Colon Carcinoma Metastatic in the Lung (tissue), 2 donors: ENCODE measurements around a stretch of chr4.

GRCh38 chr4:52660133-52660468 lies 1.0 kb upstream of the USP46 start:
- PRO-cap, 2 experiments: no peak in any of the 2 experiments

DNA sequence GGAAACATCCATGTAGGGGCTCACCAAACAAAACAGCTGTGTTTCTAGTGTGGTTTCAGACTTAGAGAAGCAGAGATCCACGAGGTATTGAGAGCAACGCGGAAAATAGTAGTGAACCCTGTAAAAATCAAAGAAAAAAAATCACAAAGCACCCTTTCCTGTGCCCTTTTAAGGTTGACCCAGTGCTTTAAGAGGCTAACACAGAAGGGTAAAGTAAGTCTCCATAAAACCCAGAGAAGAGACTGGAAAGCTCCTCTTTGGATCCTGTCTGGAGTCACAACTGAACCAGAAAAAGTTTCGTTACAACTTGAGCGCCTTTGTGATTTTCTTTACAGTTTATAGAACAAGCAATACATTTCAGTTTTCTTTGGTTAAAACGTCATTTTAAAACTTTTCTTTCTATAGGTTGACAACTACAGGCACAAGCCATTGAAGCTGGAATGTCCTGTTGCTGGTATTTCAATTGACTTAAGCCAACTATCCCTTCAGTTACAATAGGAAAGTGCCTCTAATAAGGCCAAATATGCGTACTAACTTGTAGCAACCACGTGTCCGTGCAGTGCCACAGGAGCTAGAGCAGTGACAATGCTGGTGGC lies 38.0 kb downstream of the ERVMER34-1 start:
- PRO-cap, 2 experiments: peak in 1 of 2 experiments; most common plus-strand start position 58 of the sequence (in 1)

- PRO-cap, 2 experiments: peak in 2 of 2 experiments; most common plus-strand start chr4:52722559 (in 1); most common minus-strand start chr4:52722281 (in 1)
Observed at GRCh38 chr4:52721688-52723036, 29.1 kb downstream of the ERVMER34-1 start.

DNA sequence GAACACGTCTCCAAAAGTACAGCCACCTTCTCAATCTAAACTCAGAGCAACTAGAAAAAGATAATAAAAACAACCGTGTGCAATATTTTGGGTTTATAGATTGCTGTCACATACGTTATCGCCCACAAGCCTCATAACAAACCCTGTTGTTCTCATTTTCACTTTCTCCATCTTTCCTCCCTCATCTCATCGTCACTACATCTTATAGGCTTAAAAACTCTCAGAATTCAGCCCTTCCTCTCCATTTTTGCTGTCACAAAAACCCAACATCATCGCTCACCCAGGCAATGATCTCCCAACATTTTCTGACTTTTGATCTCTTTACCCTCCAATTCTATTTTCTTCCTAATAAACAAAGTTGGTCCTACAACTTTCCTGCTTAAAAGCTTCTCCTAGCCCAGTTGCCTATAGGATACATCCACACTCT lies 510 bp upstream of the SCFD2 start:
- PRO-cap, 2 experiments: no peak in any of the 2 experiments

- PRO-cap, 2 experiments: no peak in any of the 2 experiments
Observed at GRCh38 chr4:53390330-53390816, 12.9 kb downstream of the FIP1L1 start.

GRCh38 chr4:53402379-53403219 lies 25.2 kb downstream of the FIP1L1 start:
- PRO-cap, 2 experiments: no peak in any of the 2 experiments

DNA sequence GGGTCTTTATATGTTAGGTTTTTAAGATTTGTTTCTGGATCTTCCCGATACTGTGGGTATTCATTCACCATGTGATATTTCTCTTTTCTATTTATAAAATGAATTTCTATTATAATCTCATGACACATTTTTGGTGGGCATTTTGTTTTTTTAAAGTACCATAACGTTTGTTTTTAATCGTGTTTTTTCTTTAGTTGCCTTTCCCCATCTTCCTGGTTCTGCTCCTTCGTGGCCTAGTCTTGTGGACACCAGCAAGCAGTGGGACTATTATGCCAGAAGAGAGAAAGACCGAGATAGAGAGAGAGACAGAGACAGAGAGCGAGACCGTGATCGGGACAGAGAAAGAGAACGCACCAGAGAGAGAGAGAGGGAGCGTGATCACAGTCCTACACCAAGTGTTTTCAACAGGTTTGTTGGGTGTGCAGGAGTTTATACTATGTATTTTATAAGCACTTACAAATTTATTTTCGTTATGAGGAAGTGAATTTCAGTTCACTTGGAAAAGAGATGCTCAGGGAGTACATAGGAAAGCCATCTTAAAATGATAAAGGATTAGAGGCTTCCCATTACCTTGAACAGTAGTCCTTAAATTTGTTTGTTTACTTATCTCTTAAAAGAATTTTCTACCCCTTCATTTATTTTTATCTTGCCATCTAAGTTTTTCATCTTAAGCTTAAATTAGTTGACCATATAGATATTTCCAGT lies 75.4 kb downstream of the FIP1L1 start:
- PRO-cap, 2 experiments: no peak in any of the 2 experiments

DNA sequence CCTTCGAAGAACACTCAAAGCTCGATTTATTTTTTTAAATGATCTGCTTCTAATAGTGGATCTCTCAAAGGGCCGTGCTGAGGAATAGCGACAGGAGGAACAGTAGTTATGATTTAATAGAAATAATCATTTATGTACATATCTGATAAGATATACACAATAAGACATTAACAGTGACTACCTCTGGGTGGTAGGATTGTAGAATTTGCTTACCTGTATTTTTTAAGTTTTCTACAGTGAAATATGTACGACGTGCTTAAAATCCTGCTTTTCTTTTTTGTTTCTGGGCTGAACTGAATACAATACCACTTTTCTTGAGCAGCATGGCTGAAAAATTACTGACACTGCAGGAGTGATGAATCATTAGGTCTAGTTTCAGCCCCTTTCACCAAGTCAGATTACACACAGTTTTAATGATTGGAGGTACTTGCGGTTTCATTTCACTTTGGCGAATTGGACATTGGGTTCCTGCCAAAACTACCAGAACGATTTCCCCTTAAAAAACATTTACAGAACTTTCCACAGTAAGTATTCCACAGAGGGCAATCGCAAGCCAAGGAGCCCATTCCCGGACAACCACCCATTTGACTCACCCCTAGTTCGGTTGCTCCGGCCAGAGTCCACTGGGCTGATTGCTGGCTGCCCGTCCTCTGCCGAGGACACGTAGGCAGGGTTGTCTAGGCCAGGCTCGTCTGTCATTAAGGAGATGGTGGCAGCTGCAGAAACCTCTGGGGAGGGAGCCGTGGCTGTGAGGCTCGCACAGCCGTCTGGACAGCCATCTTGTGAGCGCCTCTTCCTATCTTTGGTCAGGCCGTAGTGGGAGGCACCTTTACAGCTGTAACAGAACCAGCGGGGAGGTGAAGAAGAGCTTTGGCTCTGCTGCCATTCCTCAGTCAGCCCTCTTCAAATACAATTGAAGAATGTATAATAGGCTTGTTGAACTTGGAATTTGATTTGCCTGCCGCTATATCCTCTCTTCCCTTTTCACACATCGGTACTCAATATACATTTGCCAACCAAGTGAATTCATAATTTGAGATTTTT lies 83.6 kb downstream of the LNX1 start:
- PRO-cap, 2 experiments: no peak in any of the 2 experiments

GRCh38 chr4:54022837-54023359 lies 41.5 kb downstream of the CHIC2 start:
- PRO-cap, 2 experiments: no peak in any of the 2 experiments

- PRO-cap, 2 experiments: no peak in any of the 2 experiments
Observed at GRCh38 chr4:54066658-54067654, 2.6 kb upstream of the CHIC2 start.

DNA sequence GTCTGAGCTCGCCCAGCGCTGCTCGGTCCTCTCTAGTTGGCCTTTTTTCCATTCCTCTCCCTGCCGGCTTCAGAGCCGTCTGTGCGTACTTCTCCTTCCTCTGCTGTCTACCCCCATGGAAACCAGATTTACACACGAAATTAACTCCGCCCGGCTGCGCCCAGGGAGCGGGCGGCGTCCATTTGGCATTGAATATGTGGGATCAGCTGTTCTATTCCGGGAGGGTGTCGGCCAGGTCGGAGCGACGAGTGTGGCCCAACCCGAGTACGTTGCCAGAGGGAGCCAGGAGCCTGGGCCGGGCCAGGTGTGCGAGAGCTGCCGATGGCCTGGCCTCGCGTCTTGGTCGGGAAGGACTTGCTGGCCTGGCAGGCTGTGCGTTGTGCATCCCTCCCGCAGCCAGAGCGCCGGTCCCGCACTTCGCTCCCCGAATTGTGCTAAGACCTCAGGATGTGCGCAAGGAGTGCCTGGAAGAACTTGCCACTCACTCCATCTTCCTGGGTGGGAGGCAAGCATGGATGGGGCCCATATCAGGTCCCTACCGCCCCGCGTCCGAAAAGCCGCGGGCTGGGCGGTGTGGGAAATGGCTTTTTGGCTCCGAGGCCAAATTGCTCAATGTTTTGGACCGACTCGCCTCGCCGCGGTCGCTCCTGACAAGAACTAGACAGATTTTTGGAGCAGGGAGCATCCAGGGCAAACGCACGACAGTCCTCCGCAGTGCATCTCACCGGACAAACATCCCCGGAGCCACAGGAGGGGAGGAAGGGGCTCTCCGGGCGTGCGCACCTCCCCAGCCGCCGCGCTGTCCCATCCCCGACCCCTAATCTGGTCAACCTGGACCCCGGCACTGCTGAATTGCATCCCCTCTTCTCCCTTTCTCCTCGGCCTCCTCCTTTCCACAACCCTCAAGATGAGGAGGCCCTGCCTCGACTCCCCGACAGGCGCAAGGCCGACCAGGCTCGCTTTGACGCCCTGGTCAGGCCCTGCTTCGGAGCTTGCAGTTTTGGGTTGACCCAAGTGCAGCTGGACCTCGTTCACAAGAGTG lies 1.9 kb downstream of the PDGFRA start:
- PRO-cap, 2 experiments: no peak in any of the 2 experiments

GRCh38 chr4:54497634-54498077 lies 160.1 kb upstream of the KIT start:
- PRO-cap, 2 experiments: no peak in any of the 2 experiments

GRCh38 chr4:54783956-54784449 lies 126.2 kb downstream of the KIT start:
- PRO-cap, 2 experiments: no peak in any of the 2 experiments

GRCh38 chr4:55086894-55087408 lies 38.4 kb downstream of the KDR start:
- PRO-cap, 2 experiments: no peak in any of the 2 experiments

- PRO-cap, 2 experiments: no peak in any of the 2 experiments
Observed at GRCh38 chr4:55270031-55270344, 76.1 kb upstream of the SRD5A3 start.

- PRO-cap, 2 experiments: no peak in any of the 2 experiments
Observed at GRCh38 chr4:55386014-55386610, 9.6 kb upstream of the TMEM165 start.

DNA sequence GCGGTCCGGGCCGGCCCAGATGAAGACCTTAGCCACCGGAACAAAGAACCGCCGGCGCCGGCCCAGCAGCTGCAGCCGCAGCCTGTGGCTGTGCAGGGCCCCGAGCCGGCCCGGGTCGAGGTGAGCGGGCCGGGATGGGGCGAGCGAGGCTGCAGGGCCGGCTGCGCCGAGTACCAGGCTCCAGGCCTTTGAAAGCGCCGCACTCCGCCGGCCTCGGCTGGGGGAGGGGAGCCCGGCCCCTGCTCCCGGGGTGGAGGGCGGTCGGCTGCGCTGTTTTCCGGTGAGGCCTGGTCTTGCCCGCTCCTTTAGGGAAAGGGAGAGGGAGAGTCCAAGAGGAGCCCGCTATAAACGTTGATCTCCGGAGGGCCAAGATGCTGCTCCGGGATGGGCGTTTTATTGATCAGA lies 522 bp downstream of the TMEM165 start:
- PRO-cap, 2 experiments: peak in 1 of 2 experiments; most common plus-strand start position 311 of the sequence (in 1); most common minus-strand start position 279 of the sequence (in 1)

GRCh38 chr4:55416615-55417690 lies 21.2 kb downstream of the TMEM165 start:
- PRO-cap, 2 experiments: no peak in any of the 2 experiments

- PRO-cap, 2 experiments: no peak in any of the 2 experiments
Observed at GRCh38 chr4:55420519-55421139, 24.9 kb downstream of the TMEM165 start.

DNA sequence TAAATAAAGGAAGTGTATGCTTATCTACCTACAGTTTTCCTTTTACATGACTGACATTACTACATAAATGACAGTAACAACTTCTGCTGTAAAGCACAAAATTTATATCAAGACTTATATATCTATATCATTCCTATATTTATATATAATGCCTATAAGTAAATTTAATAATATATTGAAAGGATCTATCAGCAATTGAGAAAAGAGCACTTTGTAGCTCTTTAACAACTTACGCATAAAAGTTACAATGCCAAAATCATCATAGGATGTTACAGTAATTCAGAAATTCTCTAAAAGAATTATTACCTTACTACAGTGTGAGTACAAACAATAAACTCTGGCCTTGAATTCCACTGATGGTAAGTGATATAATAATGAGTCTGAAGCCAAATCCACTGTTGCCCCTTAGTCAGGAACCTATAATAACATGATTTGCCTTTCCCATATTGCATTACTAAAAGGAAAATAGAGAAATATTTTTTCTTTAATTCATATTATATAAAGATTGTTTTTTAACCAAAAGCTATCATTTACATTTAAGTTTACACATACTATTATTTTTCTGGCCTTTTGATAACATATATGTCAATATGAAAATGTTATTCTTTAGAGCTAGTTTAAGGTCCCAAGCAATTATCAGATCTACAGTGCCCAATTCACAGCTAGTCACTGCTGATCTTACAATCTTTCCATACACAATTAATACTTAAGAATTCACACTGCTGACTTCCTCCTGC lies 57.8 kb downstream of the TMEM165 start:
- PRO-cap, 2 experiments: no peak in any of the 2 experiments